ENCODE measurements around a stretch of chr9.

GRCh38 chr9:105457957-105458357, 10.1 kb downstream of the FSD1L start:
- PRO-cap = no peak

DNA sequence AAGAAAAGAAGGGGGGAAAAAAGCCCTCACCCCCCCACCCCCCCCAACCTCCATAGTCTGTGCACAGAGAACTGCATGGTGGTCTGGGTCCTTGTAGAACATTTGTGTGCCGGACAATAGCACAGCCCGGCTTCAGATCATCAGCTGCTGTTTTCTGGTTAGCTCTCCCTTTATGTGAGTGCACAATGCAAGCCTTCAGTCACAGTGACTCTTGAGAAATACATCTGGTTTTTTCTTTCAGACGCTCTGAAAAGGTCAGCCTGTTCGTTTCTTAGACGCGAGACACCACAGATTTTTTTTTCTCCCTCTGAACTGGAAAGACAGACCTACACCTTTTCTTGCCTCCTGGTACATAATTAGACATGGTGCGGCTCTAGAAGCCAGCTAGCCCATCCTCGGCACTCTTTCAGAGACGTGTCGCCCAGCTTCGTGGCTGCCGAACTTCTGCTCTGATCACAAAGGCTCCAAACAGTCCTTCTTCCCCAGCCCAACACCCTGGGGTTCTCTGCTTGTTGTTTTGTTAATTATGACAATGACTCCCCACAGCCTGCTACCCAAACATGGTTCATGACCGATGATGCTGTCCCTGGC, 241.6 kb upstream of the ZNF462 start:
- PRO-cap = no peak

DNA sequence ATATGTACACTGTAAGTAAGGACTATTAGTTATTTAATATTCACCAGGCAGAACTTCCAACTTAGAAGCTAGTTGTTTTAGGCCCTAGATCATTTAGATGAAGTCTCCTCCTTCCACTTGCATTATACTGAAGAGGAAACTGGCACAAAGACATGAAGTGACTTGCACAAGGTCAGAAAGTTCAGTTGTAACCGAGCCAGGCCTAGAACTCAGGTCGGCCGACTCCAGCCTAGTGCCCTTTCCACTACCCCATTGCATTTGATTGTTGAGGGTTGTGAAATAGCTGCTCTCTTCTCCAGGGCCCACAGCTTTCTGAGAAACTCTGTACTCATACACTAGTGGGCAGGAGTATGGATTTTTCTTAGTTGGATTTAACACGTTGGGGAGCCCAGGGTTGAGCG, 5.6 kb downstream of the ZNF462 start:
- PRO-cap = no peak

- PRO-cap = no peak
Observed at GRCh38 chr9:106886474-106887102, 23.6 kb downstream of the ZNF462 start.

DNA sequence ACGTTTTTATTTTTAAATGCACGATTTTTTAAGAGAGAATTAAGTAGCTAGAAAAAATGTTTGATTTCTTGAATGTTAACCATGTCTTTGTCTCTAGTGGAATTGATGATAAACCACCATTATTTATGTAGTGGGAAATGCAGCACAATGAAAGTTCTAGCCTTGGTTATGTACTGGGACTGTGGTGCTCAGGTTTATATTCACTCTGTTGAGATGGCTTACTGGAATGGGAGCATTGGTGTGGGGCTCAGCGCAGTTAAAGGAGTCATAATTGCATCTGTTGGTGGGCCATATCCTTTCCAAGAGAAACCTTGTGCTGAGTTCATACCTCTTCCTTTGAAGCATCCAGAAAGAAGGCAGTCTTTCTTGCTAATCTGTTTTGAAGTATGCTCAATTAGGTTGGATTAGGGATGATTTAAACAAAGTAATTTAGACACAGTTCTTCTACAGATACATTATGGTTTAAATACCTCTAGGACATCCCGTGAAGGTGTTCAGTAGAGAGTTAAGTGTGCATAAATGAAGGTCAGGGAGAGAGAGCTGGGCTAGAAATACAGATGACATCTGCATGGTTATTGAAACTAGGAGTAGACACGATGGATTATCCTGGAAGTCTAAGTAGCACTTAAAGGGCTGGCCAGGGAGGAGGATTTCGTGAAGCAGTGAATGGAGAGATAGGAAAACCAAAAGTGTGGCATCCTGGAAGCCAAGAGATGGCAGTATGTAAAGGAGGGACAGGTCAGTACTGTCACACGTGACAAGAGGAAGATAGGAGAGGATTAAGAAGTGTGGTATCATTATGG, 11.3 kb downstream of the RAD23B start:
- PRO-cap = no peak

GRCh38 chr9:107318463-107319157, 35.5 kb downstream of the RAD23B start:
- PRO-cap = no peak

DNA sequence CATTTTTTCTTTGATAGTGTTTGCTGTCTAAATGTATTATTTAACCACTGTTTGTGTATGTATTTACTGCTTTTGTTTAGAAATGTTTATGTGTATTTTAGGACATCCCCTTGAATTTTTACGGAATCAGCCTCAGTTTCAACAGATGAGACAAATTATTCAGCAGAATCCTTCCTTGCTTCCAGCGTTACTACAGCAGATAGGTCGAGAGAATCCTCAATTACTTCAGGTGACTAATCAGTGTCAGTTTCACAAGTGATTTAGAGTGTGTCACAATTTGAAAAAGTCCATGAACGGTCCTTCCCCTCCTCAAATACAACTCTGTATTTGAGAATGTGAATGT, 40.7 kb downstream of the RAD23B start:
- PRO-cap = no peak

GRCh38 chr9:107329985-107330807, 47.1 kb downstream of the RAD23B start:
- PRO-cap = no peak

DNA sequence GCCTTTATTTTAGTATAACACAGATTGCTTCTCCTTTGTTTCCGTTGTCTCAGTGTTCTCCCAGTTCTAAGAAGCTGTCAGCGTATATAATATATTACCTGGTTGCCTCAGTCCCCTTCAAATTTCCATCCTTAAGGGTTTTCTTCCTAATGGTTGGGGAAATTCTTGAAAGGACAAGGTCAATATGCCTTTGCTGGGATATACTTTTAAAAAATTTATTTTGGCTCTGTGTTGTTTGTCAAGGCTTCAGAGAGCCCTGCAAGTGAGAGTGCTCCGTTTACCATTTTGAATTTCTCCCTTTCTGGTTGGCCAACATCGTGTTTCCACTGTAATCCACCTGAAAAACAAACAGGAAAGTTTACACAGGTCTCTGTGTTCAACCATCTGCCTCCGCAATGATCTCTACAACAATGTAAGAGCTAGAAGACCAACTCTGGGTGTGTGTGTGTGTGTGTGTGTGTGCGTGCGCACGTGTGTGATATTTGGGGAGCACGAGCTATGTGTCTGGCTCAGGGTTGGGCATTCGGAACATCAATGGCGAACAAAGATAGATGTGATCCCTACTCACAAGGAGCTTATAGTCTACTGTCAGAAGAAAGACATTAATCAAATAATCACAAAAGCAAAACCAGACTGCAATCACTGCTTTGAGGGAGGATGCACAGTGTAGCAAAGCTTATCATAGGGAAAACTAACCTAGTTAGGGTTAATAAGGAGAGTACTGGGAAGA, 19.7 kb upstream of the KLF4 start:
- PRO-cap = no peak

GRCh38 chr9:107569054-107569651, 79.6 kb upstream of the KLF4 start:
- PRO-cap = no peak

GRCh38 chr9:107637312-107638497, 148.1 kb upstream of the KLF4 start:
- PRO-cap = bidirectional peak, plus-strand start at chr9:107638021, minus-strand start at chr9:107637724; bidirectional peak, plus-strand start at chr9:107638185, minus-strand start at chr9:107638060

- PRO-cap = no peak
Observed at GRCh38 chr9:107712444-107712878, 222.9 kb upstream of the KLF4 start.

DNA sequence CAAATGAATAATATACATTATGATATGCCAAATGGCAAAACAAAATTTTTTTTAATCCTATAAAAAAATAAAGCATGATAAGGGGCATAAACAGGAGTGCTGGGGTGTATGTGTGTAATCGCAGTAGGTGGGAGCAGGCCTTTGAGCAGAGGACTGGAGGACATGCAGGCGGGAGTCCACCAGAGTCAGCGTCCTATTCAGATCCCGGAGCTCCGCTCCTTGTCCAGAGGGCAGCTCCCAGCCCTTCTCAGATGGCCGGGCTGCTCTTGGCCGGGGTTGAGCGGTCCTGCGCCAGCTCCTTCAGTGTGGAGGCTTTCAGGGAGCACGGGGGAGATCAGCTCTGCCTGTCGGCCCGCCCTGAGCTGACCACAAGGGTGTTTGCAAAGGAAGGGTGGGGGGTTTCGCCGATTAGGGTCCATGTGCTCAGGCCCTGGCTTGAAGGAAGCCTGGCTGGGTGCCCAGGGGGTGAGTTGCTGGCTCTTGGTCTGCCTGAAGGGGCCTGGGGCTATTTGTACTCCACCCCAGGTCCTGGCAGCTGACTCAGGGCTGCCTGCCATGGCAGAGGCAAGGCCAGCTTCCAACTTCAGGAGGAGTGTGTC, 249.9 kb upstream of the KLF4 start:
- PRO-cap = no peak

- PRO-cap = no peak
Observed at GRCh38 chr9:107740516-107741014, 251.0 kb upstream of the KLF4 start.

- PRO-cap = no peak
Observed at GRCh38 chr9:108040654-108041245, 551.2 kb upstream of the KLF4 start.

GRCh38 chr9:108213385-108213796, 642.4 kb downstream of the ACTL7B start:
- PRO-cap = no peak

- PRO-cap = no peak
Observed at GRCh38 chr9:108440044-108440433, 415.7 kb downstream of the ACTL7B start.

GRCh38 chr9:108708077-108708858, 147.5 kb downstream of the ACTL7B start:
- PRO-cap = no peak

DNA sequence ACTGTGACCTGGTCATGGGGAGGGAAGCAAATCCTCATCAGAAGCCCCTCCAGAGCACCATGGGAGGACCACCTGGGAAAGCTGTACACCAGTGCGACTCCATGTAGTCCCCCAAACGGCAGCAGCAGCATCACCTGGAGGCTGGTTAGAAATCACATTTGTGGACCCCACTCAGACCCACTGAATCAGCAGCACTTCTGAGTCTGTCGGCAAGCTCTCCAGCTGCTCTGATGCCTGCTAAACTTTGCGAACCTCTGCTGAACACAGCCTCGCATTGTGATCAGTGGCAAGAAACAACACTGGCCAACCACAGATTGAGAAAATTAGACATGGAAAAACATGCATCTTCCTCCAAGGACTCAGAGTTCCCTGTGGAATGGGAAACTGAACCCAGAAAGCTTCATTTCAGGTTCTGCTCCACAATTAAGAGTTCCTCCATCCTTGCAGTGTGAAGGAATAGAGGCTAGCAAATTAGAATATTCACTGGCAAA, 100.2 kb downstream of the ACTL7B start:
- PRO-cap = no peak

- PRO-cap = unidirectional peak, plus-strand start at chr9:109012491; unidirectional peak, plus-strand start at chr9:109012690
Observed at GRCh38 chr9:109011954-109013001, 1.0 kb downstream of the CTNNAL1 start.